Bronchial lymph node (tissue), 1 donor: Measurements from ENCODE around the genes PADI6 and ALDH4A1.

- PRO-cap, result no peak
Observed at GRCh38 chr1:16968962-16969460, 11.4 kb downstream of the MFAP2 start.

GRCh38 chr1:16971224-16971757, 9.1 kb downstream of the MFAP2 start:
- PRO-cap, result no peak

GRCh38 chr1:17251239-17251622, 2.3 kb downstream of the PADI3 start:
- PRO-cap, result no peak

- PRO-cap, result no peak
Observed at GRCh38 chr1:17371996-17372336, at the start of gene PADI6. Gene PADI6 (plus strand): TSS chr1:17372196.

DNA sequence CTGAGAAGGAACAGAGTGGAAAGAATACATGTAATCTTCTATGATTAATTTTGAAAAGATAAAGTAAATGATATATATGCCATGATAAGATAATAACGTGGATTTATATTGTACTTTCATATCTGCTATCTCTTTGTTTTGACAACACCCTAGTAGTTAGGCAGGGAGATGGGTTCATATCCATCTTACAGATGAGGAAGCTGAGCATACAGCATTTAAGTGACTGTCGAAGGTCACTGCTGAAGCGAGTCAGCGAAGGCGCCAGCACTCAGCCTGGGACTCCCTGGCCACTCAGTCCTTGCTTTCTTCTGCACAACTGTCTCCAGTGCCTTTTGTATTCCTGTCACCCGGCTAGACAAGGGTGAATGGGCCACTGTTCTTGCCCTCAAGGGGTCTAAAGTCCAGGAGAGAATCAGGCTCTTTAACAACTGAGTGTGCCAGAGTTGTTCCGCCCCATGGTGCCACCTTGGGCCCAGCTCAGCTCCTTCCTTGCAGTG, 3.1 kb downstream of the ARHGEF10L start:
- PRO-cap, result no peak

DNA sequence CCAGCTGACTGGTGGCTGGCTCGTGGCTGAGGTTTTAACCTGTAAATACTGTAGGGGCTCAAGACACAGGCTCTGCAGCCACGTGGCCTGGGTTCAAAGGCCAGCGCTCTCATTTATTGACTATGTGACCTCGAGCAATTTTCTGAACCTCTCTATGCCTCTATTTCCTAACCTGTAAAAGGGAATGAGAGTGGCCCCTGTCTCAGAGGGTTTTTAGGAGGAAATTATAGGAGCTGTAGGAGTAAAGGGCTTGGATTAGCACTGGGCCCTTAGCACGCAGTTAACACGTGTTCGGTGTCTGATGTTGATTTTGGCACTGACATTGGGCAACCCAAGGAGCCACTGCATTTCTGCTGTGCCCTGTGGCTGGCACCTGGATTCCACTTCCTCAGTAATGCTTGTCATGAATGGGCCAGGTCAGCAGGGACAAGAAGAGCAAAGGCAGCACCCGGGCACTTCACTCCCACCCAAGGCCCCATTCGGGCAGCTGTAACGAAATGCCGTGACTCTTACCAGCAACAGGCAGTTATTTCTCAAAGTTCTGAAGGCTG, 25.1 kb downstream of the ARHGEF10L start:
- PRO-cap, result no peak

- PRO-cap, result no peak
Observed at GRCh38 chr1:17587654-17588706, 48.5 kb downstream of the ARHGEF10L start.

GRCh38 chr1:17644133-17644778, 104.8 kb downstream of the ARHGEF10L start:
- PRO-cap, result no peak

GRCh38 chr1:17651390-17652205, 103.5 kb upstream of the ACTL8 start:
- PRO-cap, result no peak

DNA sequence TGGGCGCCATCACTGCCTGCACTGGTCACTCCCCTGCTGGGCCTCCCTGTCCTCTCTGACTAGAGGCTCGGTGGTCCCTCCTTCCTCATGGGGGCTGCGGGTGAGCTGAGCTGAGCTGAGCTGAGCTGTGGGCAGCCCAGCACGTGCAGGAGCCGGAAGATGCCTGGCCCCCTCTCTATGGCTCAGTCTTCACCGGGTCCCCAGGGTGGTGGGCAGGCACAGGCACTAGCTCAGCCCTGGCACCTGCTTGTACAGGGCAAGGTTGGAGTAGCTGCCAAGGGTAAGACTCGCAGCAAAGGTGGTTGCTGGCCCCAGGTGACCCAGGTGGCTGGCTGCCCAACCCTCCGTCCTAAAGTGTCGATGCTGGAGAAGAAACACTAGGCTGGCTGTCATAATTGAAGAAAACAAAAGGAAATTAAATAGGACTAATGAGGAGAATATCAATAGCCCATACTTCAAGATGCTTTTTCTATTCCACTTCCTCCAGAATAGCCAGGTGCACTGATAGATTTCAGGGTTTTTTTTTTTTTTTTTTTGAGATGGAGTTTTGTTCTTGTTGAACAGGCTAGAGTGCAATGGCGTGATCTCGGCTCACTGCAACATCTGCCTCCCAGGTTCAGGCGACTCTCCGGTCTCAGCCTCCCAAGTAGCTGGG, 77.1 kb upstream of the ACTL8 start:
- PRO-cap, result no peak

GRCh38 chr1:17688068-17688733, 66.9 kb upstream of the ACTL8 start:
- PRO-cap, result no peak

DNA sequence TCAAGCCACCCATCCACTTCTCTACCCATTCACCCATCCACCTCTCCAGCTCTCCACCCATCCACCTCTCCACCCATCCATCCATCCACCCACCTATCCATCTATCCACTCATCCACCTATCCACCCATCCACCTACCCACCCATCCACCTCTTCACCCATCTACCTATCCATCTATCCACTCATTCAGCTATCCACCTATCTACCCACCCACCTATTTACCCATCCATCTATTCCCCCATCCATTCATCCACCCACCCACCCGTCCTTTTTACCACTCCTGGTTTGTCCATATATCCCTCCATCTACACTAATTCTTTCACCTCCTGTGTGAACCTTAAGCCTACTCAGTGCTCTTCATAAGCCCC, 105.7 kb downstream of the ACTL8 start:
- PRO-cap, result unidirectional peak, minus-strand start at position 272 of the sequence

DNA sequence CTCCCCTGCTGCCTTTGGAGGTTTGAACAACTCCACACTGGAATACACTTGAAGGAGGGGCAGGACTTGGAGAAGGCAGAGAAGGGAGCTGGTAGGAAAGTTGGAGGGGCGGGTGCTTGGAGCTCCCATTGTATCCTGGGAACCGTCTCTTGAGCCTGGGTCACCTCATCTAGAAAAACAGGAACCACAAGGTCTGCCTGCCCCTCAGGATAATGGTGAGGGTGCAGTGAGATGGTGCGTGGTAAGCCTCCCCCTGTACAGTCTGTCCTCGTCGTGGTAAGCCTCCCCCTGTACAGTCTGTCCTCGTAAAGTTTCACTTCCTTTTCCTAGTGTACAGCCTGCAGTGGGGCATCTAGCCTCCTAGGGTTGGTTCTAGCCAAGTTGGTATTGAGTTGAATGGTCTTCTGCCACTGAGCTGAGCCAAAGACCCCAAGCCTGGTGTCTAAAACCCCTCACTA, 66.5 kb upstream of the IGSF21 start:
- PRO-cap, result bidirectional peak, plus-strand start at position 260 of the sequence, minus-strand start at position 214 of the sequence

DNA sequence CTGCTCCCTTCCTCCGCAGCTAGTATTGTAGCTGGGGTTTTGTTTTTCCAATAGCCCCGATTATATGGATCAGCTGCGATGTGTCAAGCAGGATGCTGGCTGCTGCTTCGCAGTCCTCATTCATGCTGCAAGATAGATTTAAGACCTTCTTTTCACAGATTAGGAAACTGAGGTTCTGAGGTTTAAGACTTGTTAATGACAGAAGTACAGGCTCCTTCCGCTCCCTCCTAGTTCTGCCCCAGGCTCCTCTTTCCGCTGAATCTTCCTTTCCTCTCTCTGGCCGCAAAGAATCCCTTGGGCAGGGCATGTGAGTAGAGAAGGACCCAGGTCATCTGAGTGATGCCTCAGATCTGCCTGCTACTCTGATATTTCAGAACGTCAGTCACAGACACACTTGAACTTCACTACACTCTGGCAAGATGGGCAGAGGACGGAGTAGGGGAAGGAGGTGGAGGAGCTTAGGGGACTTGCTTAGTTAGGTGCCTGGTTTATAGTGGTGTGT, 4.0 kb downstream of the IGSF21 start:
- PRO-cap, result unidirectional peak, minus-strand start at position 235 of the sequence

- PRO-cap, result no peak
Observed at GRCh38 chr1:18636296-18637161, 5.9 kb downstream of the PAX7 start.

DNA sequence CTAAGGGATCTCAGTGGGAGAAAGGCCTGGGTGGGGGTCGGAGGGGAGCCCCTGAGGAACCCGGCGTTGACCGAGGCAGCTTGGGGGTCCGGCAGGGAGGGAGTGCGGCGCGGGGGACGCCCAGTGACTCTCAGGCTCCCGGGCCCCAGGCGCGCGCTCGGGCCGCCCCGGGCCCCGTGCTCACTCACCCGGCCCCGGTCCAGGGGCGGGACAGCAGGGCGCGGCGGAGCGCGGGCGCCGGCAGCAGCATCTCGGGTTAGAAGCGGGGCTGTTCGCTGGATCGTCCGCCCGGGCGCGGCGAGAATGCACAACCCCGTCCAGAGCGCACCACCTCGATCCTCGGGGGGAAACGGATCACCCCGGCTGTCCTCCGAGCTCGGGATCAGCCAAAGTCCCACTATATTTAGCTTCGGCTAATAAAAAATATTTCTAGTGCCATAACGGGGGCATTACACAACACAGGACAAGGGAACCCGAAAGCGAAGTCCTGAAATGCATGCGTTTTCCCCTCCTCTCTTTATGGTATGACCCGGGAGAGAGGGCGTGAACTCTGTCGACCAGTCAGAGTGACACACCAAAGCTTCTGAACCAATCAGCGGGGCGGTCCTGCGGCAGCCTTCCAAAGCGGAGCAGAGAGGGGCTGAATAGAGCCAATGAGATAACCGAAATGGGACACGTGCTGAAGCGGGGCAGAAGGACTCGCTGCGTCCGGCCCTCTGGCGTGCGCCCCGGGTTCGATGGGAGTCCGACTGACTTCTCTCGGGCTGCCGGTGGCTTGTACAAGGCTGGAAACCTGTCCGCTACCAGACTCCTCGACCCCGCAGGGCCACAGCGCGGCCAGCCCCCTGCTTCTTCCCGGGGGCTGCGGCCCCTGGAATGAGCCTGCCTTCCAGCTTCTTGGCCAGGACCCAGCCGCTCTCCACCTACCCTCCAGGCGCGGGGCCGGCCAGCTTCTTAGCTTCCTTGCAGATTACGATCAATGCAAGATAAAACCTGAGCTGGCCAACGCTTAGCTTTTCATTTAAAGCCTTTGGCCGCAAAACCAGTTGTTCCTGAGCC, at the start of gene ALDH4A1:
Gene ALDH4A1 (minus strand): TSS at position 282 of the 1,059 bp plus-strand sequence.
- PRO-cap, result bidirectional peak, plus-strand start at position 672 of the sequence, minus-strand start at position 282 of the sequence

- PRO-cap, result no peak
Observed at GRCh38 chr1:18916745-18917570, 14.6 kb upstream of the ALDH4A1 start.

GRCh38 chr1:19003532-19003891, 47.0 kb upstream of the IFFO2 start:
- PRO-cap, result no peak

- PRO-cap, result no peak
Observed at GRCh38 chr1:19069946-19070549, 113.6 kb upstream of the IFFO2 start.

GRCh38 chr1:19096395-19096836, 113.7 kb downstream of the UBR4 start:
- PRO-cap, result no peak